Ascending aorta (tissue), 1 donor: ENCODE data around the gene ATP2B1.

- PRO-cap, result no peak
Observed at GRCh38 chr12:89343882-89344643, 8.2 kb downstream of the DUSP6 start.

GRCh38 chr12:89390139-89390567, 37.9 kb upstream of the DUSP6 start:
- PRO-cap, result no peak

- PRO-cap, result no peak
Observed at GRCh38 chr12:89528170-89528917, 2.5 kb upstream of the POC1B start.

GRCh38 chr12:89566729-89567036, 40.8 kb upstream of the POC1B start:
- PRO-cap, result no peak

DNA sequence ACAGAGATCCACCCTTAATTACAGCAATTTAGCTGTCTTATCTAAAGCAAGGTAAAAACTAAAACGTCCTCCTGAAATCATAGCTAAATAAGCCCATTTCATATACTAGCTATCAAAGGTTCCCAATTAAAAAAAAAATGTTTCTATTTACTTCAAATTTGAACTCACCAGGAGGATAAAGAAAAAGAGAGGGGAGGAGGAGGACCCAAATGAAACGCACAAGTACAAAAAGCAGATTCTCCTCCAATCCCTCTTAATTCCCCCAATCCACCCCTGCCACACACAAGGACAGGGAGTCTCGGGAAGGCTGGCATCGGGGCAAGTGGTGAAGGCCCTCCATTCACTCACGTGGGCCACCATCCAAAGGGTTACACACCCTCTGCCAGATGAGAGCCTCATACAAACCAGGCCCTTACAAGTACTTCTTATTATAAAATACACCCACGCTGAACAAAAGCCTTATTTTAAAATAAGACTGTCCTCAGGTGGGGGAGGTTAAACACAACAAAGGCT, 1.7 kb downstream of the ATP2B1 start:
- PRO-cap, result no peak

- PRO-cap, result bidirectional peak, plus-strand start at chr12:89709110, minus-strand start at chr12:89708836
Observed at GRCh38 chr12:89708560-89709246, at the start of gene ATP2B1. ATP2B1 (minus strand) TSS chr12:89708838.

DNA sequence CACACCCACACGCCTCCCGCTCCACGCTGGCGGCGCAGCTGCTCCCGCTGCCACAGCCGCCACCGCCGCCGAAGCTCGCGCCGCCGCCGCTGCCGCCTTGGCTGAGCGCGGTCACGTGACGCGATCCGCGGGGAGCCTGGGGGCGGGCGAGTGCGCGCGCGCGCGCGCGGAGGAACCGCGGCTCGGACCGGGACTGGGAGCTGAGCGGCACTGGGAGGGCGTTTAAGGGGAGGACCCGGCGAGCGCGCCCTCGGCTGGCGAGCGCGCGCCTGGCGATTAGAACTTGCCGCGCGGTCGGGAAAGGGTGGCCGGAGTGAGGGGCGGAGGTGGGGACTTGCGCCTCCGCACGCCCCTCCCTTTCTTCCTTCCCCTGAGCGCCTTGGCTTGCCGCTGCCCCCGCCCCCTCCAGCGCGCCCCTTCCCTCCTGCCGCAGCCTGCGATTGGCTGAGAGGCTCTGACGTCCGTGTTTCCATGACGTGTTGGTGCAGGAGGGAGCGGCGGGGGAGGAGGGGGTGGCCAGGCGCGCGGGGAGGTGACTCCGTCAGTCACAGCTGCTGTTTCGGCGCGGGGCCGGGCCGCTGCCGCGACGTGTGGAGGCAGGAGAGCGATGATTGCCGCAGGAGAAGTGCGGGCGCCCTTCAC, 730 bp upstream of the ATP2B1 start:
- PRO-cap, result bidirectional peak, plus-strand start at position 519 of the sequence, minus-strand start at position 64 of the sequence

DNA sequence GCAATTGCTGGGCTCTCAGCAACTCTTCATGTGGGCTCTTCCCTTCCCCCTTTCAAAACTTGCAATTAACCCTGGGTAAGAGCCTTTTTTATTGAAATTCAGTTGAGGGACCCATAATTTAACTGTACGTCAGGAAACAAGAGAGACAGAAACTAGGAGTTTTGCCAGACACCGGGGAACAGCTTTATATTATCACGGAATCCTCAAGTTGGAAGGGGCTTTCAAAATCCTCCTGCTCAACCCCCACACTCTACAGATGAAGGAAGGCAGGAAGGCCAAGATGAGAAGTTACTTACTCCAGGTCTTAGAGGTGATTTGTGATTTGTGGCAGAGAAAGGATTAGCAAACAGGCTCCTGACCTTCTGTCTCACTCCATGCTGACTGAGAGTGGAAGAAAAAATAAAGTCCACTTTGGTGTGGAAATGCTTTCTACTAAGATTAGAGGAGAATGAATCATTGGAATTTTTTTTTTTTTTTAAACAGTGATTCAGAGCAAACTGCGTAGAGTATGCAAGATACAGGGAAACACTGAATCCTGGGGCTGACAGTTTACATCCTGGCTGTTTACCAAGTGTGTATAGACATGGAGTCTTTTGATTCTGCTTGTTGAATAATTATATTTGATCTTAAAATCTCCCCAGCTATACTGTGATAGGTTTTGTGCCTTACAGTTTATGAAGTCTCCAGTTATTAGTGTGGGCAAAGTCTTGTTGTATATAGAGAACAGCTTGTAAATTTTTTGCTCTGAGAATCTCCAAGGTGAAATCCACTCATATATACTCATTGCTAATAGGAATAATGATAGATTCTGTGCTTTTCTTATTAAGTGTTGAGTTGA, 239.3 kb upstream of the ATP2B1 start:
- PRO-cap, result unidirectional peak, minus-strand start at position 376 of the sequence

GRCh38 chr12:91145460-91146416, 34.4 kb upstream of the LUM start:
- PRO-cap, result no peak

GRCh38 chr12:91151383-91151975, 31.1 kb downstream of the DCN start:
- PRO-cap, result no peak

- PRO-cap, result no peak
Observed at GRCh38 chr12:91224290-91224880, 41.8 kb upstream of the DCN start.

DNA sequence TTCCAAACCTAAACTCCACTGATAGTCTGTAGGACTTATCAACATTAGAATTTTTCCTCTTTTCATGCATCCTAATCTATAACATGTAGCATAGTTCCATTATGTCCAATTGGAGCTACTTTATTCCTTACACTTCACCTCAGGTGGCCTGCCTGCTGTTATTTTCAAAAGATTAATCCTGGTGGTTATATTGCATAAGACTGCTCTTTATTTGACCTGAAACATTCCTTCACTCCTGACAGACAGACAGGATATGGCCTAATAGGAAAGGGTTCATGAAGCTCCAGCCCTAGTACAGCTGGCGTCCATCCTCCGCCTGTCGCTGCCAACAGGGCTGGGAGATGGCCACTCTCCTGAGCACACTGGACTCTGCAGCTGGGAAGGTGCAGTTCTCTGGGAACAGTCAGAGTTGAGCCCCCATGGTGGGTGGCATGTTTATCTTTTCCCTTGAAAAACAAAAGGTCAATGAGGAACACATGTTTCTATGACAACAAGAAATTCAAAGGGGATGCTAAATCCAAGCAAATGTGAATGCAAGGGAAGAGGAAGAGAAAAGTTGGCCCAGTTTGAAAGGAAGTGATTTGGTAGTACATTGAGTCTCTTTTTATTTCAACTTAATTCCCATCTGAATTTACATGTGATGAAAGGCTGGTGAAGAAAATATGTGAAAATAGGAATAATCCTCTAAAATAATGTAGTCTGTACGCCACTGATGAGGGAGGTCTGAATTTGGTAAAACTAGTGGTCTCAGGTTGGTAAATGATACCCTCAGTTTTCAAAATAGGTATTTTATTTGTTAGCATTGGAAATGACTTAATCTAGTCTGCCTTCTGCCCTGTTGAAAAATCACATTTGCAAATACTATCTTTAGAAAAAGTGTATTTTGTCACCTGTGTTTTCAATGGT, 89.9 kb upstream of the DCN start:
- PRO-cap, result no peak

GRCh38 chr12:91274689-91275362, 92.2 kb upstream of the DCN start:
- PRO-cap, result no peak

- PRO-cap, result no peak
Observed at GRCh38 chr12:91574551-91575239, 392.1 kb upstream of the DCN start.

DNA sequence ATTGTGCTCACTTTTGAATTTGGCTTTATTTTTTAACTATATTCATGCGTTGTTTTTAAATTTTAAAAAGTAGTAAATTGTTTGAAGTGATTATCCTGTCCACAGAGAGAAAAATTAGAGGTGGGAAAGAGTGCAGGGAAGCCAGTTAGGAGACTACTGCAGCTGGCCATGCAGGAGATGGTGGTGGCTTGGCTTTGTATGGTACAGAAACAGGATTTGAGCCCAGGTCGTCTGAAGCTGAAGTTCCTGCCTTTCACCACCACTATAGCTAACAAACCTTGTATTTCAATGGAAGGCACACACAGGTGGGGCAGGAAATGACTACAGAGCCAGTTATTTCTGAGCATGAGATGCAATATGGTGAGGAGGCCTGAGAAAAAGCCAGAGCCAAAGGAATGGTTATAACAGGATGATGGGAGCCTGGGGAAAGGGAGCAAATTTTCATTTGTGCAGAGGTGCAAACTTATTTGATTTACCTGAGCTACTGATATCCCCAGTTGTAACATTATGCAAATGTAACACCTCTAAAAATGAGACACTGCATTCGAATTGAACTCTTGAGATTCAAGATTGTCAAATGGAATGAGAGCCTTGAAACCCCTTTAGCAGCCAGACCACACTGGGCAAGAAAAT, 103.9 kb downstream of the BTG1 start:
- PRO-cap, result no peak

DNA sequence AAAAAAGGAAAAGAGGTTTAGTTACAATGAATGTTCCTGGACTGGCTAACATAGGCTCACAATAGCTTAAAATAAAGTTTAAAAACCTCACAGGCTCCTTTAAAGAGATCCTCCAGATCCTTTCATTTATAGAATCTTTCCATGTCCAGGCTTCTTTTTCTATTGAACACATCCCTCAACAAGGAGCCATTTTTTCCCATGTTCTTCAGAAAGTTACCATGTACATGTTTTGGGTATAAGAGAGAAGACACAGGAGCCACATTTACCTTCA, 20.4 kb downstream of the BTG1 start:
- PRO-cap, result no peak

DNA sequence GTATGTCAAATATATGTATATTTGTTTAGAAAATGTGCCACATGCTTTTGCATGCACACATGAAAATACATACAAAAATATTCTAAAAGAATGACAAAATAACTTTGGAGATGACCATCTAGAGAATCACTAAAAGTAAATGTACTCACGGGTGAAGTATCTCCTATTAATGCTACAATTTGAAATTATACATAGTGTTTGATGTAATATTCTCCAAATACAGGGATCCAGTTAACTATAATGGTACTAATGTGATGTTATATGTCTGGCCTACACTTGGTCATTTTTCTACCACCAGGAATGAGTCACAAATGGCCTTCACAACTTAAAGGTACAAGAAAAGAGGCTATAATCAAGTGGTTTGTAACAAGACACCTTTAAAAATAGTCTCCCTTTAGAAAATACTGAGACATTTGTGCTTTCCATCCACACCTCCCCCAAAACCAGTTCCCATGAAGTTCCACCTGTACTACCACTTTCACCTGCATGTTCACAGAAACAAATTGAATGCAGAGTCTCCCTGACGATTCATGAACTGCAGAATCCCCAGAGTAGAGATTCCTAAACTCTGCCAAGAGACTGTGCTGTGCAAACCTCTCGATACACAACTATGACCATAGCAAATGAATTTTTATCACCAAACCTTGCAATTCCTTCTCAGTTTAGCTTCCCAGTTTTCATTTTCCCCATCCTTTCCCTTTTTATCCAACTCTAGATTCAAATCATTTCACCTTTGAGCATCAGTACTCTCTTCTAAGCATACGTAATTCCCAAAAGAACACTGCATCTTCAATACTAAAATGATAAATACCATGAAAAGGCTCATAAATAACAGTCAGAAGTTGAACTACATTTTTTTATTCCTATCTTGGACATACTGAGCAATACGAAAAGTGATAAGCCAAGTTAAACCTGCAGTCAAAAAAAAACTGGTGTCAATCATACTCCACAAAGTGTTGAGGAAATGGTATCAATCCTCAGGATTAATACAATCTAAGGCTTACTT, 5.9 kb downstream of the BTG1 start:
- PRO-cap, result no peak

- PRO-cap, result no peak
Observed at GRCh38 chr12:92140442-92141248, 5.0 kb downstream of the BTG1 start.

DNA sequence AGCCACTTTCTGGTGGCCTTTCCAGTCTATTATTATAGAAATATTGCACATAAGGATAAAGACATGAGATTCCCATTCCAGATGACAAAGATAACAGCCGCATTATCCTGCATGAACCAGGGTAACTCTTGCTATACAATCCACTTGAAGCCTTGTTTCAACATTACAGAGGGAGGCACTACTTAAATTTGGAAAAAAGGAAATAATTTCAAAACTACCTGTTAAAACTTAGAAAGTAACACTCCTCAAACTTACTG, 4.5 kb downstream of the BTG1 start:
- PRO-cap, result no peak

DNA sequence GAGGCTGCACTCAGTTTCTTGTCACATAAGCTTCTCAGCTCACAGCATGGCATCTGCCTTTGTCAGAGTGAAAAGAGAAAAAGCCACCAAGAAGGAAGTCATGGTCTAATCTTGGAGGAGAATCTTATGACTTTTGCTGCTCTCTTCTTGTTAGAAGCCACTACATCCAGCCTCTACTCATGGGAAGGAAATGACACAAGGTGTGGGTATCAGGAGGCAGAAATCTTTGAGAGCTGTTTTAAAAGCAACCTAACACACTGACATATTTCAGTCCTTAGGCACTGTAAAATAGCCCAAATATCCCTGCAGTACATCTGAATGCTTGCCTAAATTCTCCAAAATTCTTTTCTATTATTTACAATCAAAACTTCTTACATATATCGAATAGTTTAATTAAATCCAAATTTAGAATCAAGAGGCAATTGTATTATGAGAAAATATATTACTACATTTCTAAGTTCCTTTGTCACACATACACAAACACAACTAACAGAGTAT, 39.6 kb upstream of the BTG1 start:
- PRO-cap, result no peak